Myometrial cell (primary cell): Measurements from ENCODE around the gene FAM168A.

- RAMPAGE, long total RNA, result no peak
Measured at GRCh38 chr11:72779538-72780134, 14.2 kb downstream of the STARD10 start.

- RAMPAGE, long total RNA, result no peak
Measured at GRCh38 chr11:72812376-72812794, 1.8 kb upstream of the ATG16L2 start.

GRCh38 chr11:73072765-73073335, 69.3 kb downstream of the FCHSD2 start:
- RAMPAGE, long total RNA, result no peak

GRCh38 chr11:73143513-73144169, 1.5 kb upstream of the FCHSD2 start:
- RAMPAGE, long total RNA, result no peak

- RAMPAGE, long total RNA, result no peak
Measured at GRCh38 chr11:73182710-73183241, 35.3 kb upstream of the P2RY2 start.

DNA sequence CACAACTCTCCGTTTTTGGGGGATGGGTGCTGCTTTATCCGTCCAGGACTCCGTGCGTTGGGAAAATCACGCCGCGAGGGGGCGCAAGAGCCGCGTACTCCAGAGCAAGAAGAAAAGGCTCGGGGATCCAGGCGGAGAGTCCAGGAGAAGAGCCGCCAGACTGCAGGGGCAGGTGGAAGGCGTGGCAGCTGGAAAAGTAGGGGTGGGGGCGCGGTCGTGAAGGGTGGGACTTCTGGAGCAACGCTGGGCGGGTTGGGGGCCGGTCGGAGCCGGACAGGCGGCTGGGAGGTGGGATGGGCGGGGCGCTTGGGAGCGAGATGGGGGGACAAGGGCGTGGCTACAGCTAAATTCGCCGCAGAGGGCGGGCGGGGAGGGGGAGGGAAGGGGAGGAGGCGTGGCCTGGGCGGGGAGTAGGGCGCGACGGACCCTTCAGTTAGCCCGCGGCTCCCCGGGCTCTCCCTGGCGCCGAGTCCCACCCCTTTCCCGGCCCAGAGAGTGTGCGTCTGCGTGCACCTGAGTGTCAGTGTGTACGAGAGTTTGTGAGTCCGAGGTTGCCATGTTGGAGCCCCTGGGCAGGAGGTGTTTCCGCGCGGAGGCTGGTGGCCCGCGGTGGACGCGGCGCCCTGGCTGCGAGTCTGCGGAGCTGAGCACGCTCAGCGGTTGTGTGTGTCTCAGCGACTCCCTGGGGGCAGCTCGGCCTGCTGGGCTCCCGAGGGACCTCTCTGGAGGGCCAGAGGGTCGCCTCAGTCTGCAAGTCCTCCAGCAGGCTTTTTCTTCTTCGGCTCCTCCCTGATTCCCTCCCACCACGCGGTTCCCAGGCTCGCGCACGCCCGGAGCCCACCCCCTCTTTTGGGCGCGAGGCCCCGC, 474 bp upstream of the ARHGEF17 start:
- RAMPAGE, long total RNA, result no peak

DNA sequence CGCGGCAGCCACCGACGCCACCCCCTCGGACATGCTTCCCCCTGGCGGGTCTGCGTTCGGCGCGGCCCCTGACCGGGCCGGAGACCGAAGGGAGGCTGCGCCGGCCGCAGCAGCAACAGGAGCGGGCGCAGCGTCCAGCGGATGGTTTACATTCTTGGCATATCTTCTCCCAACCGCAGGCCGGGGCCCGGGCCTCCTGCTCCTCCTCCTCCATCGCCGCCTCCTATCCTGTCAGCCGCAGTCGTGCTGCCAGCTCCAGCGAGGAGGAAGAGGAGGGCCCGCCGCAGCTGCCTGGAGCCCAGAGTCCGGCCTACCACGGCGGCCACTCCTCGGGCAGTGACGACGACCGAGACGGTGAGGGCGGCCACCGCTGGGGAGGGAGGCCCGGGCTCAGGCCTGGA, 1.1 kb downstream of the ARHGEF17 start:
- RAMPAGE, long total RNA, result no peak

GRCh38 chr11:73313508-73314377, 5.7 kb downstream of the ARHGEF17 start:
- RAMPAGE, long total RNA, result no peak

DNA sequence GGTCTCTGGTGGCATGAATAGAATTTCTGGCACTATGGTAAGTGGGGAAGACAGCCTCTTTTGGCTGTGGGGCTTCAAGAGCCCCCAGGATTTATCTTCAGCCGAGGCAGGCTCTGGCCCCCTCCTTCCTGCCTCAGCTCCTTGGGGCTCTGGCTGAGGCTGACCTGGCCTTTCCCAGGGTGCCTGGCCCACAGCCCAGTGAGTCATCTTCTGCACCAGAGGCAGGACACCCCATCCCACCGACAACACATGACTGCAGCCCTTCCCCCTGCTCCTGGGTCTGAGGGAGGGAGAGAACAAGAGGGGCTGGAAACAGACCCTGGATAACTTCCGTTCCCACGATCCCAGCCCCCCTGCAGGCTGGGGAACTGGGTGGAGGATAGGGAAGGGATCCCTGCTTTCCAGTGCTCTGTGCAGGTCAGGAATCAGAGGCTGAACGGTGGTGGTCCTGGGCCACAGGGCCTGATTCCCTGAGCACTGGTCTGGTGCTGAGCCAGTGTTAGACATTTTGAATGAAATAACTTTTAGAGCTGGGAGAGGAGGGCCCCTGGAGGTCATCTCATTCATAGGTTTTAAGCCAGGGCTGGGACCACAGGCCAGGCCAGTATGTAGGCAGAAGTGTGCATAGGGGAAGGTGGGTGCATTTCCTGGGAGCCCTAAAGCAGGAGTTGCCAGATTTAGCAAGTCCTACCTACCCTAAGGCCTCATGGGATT, 26.6 kb downstream of the ARHGEF17 start:
- RAMPAGE, long total RNA, result no peak

GRCh38 chr11:73382009-73382664, 5.9 kb downstream of the RELT start:
- RAMPAGE, long total RNA, result no peak

DNA sequence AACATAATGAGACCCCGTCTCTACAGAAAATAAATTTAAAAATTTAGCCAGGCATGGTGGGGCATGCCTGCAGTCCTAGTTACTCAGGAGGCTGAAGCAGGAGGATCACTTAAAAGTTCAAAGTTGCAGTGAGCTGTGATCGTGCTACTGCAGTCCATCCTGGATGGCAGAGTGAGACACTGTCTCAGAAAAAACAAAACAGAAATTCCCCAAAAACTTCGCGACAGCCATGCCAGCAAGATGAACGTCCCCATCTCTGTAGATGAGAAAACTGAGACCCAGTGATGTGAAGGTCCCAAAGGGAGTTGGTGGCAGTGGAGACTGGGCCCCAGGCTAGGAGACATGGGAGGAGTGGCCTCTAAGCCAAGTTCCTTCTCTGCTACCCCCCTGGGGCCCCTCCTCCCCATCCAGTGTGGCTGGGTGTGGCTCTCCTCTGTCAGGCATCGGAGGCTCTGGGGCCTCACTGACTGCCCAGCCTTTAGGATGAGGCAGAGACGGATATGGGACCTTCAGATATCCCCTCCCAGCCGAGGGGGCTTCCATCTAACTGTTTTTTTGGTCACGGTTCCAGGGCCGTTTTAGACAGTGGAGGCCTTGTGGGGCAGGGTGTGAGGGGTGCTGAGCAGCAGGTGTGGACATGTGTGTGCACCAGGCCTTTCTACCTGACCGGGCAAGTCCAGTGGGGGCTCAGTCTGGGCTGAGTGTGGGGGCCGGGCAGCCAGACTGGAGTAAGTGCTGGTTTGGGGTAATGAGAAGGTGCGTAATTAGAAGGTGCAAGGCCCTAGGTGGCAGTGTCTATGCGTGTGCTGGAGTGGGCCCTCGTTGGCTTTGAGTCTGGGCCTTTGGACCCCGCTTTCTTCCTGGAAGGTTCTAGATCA, 9.9 kb downstream of the RELT start:
- RAMPAGE, long total RNA, result no peak

DNA sequence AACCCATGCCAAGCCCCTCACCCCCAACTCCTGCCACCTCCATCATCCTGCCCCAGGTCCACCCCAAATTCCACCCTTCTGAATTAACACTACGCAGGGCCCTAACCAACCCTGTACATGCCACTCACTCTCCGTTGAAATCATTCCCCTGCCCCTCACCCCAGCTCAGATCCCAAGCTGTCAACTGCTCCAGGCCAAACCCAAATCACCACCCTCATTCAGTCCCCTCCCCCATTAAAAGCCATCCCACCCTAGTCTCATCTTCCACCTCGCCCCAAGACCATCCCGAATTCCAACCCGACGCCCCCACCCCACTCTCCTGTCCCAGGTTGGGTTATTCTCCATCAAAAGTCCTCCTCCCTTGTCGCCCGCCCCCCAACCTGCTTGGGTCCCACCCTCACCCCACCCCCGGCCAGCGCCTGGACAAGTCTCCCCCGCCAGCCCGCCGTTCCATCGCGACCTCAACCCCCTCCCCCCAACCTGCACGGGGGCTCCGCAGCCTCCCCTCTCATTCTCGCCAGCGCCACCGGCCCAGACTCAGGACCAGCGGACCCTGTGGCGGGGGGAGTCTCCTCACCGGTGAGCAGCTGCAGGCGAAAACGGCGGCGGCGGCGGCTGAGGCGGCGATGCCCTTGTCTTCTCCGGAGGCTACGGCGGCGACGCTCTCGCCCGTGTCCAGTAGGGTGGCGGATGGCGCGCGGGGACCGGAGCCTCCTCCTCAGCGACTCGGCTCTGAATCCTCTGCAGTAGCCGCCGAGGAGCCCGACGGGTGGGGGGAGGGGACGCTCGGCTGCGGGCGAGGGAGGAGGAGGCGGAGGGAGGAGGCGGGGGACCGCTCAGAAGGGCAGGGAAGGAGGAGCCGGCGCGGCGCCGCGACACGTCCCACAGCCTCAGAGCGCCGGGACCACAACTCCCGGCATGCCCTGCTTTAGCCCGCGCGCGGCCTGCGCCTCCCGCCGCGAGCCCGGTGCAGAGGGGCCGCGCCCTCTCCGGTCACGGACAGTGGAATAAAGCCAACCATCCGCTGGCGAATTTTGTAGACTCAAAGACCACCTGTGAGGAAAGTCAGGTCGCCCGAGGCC, at the start of gene FAM168A:
FAM168A (minus strand) TSS at position 767 of the 1,082 bp plus-strand sequence.
- RAMPAGE, long total RNA, result start-site peak on the minus strand centred at position 759 of the sequence, 52 bp wide, 496 and 415 reads in 2 replicates

GRCh38 chr11:73968173-73969149, 14.2 kb downstream of the UCP2 start:
- RAMPAGE, long total RNA, result no peak

DNA sequence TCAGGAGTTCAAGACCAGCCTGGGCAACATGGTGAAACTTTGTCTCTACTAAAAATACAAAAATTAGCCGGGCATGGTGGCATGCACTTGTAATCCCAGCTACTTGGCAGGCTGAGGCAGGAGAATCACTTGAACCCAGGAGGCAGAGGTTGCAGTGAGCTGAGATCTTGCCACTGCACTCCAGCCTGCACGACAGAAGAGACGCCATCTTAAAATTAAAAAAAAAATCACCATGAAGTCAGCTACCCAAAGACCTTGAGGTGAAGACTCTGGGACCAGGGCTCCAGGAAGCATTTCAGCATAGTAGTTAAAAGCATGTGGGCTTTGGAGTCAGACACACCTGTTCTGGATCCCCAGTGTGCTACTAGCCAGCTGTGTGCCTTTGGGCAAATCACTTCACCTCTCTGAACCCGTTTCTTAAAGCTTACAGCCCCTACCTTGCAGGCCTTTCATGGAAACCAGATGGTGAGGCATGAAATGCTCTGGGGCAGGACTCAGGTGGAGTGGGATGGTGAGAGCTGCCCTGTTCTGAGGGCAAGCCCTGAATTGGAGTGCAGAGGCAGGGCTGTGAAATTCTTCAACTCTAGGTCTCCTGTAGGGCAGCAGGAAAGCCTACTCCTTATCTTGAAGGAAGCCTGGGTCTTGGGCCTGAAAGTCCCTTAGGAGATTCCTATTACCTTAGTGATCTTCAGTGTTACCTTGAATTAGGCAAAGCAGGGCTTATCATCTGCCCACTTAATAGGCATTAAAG, 10.5 kb downstream of the UCP2 start:
- RAMPAGE, long total RNA, result no peak

DNA sequence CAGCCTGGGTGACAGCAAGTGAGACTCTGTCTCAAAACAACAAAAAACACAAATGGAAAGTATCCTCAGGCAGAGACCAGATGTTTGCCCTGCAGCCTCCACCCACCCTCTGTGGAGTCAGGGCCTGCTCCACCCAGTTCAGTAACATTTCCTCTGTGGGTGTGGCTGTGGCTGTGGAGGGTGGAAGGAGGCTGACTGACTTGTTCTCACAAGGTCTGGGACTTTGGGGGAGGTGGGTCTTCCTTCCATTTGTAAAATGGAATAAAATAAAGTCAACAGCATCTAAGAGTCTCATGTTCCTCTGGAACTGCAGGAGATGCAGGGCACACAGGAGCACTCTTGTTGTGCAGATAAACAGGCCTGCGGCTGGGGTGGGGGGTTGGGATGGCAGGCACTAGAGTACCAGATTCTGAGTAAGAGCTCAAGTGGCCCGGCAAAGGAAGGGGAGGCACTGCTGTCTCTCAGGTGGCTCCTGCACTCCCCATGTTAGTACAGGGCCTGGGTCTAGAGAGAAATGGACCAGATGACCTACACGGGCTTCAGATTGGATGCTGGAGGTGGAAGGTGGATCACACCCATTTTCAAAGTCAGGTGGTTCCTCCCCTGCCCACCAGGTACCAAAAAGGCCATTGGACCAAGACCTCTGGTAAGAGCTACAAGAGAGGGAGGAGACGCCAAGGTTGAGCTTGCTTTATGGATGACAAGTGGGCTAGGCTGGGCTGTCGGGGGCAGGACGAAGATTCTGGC, 8.5 kb downstream of the UCP2 start:
- RAMPAGE, long total RNA, result no peak

DNA sequence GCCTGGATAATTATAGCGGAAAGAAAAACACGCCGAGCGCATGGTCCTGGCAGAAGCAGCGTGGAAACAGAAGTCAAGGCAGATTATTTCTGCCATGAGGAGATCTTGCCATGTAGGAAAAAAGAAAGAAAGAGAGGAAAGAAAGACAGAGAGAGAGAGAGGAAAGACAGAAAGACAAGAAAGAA, 1.2 kb upstream of the UCP2 start:
- RAMPAGE, long total RNA, result no peak

DNA sequence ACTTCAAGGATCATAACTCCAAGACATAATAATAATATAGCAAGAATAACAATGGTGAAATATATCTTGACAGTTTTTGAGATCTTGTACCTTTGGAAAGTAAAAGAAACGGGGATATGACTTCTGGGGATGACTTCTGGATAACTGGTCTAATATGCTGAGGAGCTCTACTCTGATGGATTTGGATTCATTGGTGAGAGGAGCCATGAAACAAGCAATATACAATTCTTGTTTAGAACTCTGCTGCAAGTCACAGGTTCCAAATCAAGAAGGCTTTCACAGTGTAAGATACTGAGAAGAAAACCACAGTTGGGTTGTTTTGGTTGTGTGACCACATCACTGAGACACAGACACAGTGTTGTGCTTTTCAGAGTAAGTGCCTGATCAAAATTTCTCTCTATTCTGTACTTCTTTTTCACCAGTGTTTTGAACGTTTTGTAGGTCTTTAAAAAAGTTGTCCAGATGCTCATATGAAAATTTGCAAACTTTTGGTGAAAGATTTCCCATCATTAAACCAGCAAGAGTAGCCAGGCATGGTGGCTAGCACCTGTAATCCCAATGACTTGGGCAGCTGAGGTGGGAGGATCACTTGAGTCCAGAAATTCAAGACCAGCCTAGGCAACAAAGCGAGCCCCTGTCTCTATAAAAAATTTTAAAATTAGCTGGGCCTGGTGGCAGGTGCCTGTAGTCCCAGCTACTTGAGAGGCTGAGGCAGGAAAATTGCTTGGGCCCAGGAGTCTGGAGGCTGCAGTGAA, 13.0 kb downstream of the UCP3 start:
- RAMPAGE, long total RNA, result no peak

GRCh38 chr11:74030537-74031414, 21.9 kb upstream of the UCP3 start:
- RAMPAGE, long total RNA, result no peak

- RAMPAGE, long total RNA, result no peak
Measured at GRCh38 chr11:74682984-74684019, 47.9 kb downstream of the CHRDL2 start.

- RAMPAGE, long total RNA, result no peak
Measured at GRCh38 chr11:74685923-74686177, 45.4 kb downstream of the CHRDL2 start.